Parotid gland (tissue), 1 donor: ENCODE measurements around the genes NSFL1C, STK35, TMC2 and PTPRA.

DNA sequence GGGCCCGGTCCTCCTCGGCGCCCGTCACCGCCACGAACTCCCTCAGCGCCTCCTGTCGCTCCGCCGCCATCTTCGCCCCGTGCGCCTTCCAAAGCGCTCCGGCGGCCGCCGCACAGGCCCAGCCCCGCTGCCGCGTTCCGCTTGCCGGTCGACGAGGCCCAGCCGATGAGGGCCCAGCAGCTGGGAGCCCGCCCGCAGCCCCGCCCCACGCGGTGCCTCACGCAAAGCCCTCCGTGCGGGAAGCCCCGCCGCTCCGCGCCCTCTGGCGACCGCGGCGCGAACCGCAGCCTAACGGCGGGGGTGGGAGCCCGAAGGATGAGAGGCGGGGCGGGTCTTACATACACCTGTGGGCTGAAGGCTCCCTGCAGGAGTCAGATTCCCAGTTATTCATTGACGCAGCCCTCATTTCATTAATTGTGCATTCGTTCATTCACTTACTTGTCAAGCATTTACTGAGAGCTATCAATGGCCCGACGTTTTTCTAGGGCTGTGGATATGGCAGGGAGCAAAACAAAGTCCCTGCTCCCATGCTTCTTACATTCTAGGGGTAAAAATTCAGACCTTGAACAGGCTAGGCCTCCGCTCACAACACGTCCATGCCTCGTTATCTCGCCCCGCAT is at the start of gene NSFL1C:
Gene NSFL1C, minus strand, starts transcription at position 95 of the 620 bp plus-strand sequence.
- PRO-cap, result unidirectional peak, minus-strand start at position 74 of the sequence

DNA sequence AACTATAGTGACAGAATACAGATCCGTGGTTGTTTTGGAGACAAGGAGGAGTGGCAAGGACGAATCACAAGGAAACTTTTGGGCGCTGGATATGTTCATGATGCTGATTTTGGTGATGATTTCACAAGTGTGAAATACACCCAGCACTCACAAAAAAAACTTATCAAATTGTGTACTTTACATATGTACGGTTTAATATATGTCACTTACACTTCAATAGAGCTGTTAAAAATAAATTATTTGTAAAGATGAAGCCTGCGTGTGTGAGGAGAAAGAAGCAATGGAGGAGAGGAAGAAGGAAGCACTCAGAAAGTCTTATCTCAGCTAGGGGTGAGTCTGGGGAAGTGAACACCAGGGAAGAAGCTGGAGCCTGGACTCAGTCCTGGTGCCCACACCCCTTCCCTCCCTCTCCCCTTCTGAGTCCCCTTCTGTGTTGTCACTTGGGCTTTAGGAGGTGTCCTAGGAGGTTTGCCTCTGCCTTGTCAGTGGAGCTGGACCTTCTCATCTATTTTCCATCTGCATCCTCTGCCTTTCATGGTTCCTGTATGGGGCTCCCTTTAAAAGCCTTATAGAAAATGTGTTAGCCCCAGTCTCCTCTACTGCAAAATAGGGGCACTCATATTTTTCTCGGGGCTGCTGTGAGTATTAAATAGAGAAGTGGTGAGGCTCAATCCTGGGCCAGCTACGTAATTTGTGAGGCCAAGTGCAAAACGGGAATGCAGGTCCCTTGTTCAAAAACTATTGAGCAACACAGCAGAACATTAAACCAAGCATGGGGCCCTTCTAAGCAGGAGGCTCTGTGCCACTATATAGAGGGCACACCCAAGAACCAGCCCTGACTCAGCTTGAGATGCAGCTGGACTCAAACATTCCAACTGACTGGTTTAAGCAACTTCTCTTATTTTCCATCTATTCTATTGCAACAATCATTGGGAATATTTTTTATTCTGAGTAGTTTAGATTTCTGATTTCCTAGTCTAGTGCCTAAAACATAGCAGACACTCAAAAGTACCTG is 1.8 kb downstream of the SIRPB2 start:
- PRO-cap, result no peak

GRCh38 chr20:1656965-1657164 is 714 bp downstream of the SIRPG start:
- PRO-cap, result no peak

GRCh38 chr20:1708134-1708650 is 50.6 kb upstream of the SIRPG start:
- PRO-cap, result no peak

DNA sequence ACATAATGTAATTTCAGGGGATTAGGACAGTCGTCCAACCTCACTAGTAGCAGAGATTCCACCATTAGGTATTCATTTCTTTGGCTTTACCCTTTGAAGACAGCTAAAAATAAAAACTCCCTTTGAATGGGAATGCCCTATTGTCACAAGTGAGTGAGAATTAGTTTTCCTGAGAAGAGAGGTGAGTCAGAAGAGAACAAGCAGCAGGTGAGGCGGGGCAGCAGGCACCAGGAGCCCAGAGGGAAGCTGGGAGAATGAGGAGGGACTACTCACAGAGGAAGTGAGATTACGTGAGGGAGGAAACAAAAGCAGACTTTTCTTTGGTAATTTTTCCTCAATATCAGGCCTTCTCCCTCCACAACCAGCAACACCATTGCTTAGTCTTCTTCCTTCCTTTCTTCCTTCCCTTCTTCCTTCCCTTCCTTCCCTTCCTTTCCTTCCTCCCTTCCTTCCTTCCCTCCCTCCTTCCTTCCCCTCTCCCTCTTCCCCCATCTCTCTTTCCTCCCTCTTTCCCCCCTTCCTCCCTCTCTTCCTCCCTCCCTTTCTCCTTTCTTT is 66.7 kb upstream of the SIRPA start:
- PRO-cap, result no peak

- PRO-cap, result no peak
These were observed 15.4 kb upstream of the SIRPA start for GRCh38 chr20:1879754-1880164.

DNA sequence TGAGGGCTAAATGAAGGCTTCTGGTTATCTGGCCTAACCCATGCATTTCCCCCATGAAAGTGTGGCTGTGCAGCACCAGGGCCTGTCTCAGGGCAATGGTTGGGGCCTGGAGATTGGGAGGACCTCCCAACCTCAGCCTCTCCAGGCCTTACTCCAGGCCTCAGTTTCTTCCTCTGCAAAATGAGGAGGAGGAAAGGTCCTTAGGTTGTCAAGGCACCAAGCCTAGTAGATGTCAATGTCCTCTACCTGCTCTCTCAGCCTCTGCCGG is 10.2 kb downstream of the SIRPA start:
- PRO-cap, result no peak

DNA sequence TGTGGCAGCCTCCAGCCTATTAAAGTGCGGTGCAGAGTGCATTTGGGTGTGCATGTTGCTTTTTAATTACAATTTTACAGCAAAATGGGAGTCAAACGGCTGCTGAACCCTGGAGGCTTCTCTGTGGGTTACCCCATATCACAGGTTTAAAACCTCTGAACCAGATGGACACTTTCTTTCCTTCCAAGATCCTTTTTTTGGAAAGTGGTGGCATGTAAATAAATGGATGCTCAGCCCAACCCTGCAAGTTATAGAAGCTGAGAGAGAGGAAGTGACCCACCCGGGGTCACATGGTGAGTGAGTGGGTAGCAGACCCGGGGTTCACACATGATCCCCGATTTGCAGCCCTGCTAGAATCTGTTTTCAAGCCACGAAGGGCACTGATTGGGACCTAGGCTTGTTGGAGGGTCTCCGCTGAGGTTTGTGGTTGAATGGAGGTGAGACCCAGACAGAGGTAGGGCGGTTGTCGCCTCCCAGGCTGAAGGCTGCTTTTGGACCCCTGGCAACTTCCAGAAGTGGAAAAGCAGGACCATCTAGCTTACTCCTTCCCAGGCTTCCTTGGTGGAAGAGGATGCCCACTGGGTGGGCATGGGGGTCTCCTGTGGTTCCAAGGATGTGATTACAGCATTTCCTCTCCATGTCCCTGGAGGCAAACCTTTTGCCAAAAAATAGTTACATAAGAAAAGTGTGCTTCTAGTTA is 32.1 kb downstream of the SIRPA start:
- PRO-cap, result no peak

GRCh38 chr20:1965383-1966099 is 28.3 kb downstream of the PDYN start:
- PRO-cap, result no peak

- PRO-cap, result bidirectional peak, plus-strand start at chr20:2101861, minus-strand start at chr20:2101829; bidirectional peak, plus-strand start at chr20:2102016, minus-strand start at chr20:2102027
These were observed at the start of gene STK35 for GRCh38 chr20:2101441-2102491. Gene STK35, plus strand, starts transcription at chr20:2101827.

DNA sequence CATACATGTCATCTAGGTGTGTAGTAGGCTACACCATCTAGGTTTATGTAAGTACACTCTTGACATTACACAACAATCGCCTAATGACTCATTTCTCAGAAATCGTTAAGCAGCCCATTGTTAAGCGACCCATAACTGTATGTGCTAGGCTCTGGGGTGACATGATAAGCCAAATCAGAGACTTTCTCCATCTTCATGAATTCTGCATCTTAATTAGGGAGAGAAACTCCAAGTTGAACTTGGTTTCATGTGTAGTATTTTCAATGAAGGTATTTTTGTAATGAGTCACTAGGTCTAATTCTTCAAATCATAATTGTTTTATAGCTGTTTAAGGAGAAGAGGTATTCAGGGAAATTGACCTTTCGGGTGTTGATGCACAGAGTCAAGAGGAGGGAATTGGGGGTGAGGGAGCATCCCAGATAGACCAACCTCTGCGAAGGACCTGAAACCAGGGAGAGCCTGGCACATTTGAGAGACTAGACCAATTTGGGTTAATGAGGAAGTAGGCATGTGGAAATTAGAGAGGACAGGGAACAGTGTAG is 17.3 kb downstream of the STK35 start:
- PRO-cap, result no peak

GRCh38 chr20:2292563-2293235 is 3.1 kb upstream of the TGM3 start:
- PRO-cap, result no peak

- PRO-cap, result no peak
These were observed at the start of gene TMC2 for GRCh38 chr20:2536454-2536763. Gene TMC2, plus strand, starts transcription at chr20:2536573.

GRCh38 chr20:2798901-2799269 is 1.5 kb downstream of the CPXM1 start:
- PRO-cap, result no peak

DNA sequence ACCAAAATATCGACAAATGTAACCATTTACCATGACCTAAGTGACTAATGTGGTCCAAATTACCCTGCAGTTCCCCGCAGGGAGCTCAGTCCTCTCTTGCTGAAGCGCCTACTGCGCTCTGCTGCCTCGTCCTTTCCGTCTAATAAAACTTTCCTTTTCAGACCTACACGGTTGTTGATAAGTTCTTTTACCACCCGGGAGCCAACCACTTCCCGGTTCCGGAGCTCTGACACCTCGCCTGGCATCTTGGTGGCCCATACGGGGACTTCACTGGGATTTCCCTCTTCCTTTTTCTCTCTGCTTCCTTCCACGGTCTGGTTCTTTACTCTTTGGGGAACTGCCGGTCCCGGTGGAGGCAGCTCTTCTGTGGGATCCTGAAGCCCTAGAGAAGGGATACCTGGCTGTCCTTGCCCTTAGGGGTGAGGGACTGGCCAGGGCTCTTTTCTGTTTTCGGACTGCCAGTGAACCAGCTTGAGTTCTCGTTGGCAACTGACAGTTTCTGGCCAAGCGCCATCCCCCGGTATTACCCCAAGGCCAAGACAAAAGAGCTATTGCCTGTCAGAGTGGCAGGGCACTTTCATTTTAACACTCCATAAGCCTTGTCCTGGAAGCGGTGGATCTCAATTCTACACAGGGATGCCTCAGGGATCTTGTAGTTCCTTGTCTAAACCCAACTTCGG is 804 bp upstream of the CPXM1 start:
- PRO-cap, result no peak

DNA sequence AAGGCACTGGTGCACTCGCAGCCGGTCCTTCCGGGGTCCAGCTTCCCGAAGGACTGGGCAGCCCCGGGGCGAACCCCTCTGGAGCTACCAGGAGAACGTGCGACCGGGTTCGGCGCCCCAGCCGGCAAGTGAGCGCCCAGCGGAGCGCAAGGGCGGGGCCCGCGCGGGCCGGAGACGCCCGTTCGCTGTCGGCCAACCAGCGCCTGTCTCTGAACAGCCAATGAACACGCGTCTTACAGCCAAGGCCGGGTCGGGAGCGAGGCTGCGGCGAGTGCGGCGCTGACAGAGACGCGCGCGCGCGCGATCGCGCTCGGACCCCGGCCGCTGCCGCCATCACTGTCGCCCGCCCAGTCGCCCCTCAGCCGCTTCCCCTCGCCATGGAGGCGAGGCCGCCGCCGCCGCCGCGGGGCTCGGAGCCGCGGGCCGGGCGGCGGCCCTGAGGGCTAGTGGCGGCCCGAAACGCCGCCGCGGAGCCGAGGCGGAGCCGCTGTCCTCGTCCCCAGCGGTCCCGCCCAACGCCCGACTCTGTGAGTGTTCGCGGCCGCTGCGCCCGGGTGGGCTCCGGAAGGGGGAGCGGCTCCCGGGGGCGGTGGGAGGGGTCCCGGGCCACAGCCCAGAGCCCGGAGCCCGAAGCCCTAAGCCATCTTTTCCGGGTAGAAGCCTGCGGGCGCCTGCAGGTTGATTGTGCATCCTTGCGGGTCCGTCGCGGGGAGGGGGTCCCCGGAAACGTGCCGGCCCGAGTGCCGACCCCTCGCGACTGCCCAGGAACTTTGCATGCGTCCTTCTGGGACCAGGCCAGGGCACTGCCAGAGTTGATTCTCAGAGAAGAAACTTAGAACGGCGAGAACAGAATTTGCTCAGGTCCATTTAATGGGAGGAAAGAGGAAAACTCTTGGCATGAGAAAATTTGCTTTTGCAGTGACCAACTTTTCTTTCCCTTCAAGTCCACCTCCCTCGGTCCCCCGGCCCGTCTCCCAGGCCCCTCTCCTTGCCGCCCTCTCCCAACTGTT is at the start of gene PTPRA:
Gene PTPRA, plus strand, starts transcription at position 248 of the 1,010 bp plus-strand sequence.
- PRO-cap, result bidirectional peak, plus-strand start at position 248 of the sequence, minus-strand start at position 130 of the sequence; unidirectional peak, minus-strand start at position 510 of the sequence

DNA sequence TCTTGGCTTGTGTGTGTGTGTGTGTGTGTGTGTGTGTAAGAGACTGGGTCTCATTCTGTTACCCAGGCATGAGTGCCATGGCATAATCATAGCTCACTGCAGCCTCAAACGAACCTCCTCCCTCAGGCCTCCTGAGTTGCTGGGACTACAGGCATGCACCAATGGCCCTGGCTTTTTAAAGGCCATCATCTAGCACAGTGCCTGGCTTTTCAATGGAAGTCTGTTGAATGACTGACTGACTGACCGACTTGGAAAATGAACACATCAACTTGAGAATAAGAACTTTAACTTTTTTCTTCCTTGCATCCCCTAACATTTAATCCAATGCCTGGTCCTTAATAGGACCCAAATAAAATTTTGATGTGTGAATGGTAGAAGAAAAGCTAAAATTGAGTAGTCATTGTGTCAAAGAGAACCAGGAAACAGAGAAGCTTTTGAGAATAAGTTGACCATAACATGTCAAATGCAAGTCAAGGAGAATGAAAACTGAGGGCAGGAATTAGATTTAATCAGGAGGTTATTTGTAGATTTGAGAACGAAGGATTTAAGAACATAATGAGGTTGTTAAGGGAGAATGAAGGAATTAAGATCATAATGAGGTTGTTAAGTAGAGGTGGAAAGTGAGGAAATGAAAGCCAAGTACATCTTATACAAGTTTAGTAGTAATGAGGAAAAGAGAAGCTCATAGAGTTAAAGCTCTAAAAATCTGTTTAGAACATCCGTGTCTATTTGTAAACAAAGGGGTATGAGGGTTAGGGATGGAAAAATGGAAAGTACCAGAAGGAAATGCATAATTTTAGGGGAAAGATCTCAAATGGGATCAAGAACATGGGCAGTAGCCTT is 58.7 kb downstream of the PTPRA start:
- PRO-cap, result no peak

DNA sequence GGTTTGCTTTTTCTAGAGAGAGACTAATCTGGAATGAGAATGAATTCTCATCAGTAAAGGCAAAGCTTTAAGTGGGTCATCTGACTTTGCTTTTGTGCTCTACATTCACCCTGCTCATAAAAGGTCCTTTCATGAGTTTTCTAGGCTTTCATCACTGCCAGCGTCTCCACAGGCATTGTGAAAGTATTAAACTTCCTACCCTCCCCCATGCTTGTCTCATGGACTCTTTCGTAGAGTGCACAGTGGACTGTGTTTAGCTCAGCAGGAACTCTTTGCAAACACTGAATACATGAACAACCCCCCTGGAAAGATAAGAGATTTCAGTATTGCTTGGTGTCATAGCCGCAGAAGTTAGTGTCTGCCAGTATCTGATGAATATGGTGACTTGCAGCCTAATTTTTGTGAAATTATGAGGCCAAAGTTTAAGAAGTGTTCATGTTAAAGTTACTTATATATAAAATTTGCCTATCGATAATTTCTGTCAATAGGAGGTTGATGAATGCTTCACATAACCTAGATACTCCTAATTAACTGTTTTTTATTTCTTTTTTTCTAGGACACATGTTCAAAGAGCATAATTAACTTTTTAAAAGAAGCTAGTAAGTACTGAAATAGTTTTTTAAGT is 74.3 kb downstream of the PTPRA start:
- PRO-cap, result no peak

DNA sequence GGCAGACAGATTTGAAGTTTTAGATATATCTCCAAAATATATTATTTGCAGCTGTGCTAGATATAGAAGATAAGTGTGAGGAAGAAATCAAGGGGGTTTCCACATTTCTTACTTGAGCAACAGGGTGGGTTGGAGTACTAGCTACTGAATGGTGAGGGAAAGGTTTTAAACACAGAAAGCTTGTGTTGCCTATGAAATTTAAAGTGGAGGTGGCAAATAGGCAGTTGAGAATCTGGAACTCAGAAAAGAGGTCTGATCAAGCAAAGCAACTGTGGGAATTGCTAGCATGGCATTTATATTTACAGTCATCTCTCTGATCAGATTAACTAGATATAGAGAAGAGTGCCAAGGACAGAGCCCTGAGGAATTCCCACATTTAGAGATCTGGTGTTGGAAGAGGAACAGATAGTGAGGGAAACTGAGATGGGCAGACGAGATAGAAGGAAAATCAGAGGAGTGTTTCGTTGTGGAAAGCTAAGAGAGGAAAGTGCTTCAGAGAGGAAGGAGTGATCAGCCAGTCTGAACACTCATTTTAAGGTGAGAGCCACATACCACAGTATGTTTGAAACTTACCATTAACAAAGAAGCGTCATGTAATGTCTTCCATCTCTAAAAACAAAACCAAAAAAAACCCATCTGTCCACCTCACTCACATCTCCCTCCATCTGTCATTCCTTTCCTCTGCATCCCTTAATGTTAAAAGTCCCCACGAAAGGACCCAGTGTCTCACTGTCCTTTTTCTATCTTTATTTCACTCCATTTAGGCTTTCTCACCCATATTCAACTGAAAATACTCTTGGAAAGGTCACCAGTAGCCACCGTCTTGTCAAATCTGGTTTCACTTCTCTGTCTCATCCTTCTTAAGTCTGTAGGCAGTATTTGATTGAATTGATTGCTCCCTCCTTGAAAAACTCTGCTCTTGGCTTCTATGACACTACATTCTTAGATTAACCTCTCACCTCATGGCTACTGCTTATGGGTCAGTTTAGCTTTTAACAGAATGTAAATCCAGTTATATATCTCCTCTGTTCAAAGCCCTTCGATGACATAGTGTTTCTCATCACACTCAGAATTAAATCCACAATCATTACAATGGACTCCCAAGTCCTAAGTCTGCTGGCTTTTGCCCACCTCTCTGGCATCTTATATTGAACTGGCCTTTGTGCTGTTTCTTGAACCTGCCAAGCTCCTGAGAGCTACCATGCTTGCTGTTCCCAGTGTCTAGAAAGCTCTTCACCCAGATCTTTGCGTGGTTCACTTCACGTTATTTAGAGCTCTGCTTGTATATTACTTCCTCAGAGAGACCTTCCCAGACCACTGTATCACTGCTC is 59.4 kb upstream of the GNRH2 start:
- PRO-cap, result no peak

GRCh38 chr20:3117785-3118291 is 33.3 kb upstream of the AVP start:
- PRO-cap, result no peak